NALM6 (cell line): ENCODE data around the gene PNMA3.

- PRO-cap: no peak
These were observed 42.8 kb upstream of the MTM1 start for GRCh38 chrX:150525501-150526091.

DNA sequence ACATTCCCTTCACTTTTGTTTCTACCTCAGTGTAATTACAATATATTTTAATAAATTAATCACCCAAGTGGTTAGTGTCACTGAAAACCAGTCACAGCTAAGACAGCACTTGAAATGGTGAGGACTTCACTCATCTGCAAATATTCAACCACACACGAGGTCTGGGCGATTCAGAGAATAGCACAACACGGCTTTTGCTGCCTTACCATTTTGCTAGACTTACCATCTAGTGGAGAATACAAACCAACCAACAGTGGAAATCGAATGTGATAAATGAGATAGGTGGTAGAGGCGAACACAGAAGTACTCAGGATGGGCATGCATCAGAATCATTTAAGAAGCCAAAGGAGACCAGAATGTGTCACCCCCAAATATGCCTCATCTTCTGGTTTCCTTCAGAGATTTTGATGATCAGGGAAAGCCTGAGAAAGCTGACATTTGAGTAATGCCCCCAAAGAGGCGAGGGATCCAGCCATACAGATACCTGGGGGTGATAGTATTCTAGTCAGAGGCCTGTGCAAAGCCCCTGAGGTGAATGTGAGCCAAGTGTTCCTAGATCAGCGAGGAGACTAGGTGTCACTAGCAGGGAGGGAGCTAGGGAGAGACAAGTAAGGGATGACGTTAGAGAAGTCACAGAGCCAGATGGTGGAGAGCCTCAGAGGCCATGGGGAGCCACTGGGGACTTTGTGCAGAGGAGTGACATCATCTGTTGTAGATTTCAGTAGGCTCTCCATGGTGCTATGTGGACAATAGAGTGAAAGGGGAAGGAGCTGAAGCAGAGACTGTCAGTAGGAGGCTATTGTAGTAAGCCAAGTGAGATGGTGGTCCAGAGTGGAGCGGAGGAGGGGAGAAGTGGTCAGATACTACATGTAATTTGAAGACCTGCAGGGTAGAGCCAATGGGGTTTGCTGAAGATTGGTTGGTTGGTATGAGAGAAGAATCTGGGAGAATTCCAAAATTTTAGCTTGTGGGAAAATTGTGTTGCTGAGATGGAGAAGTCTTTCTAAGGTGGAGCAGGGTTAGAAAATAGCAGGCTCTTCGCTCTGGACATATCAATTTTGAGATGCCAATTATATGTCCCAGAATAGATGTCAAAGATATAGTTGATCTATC, 1.8 kb downstream of the MTMR1 start:
- PRO-cap: bidirectional peak, plus-strand start at position 749 of the sequence, minus-strand start at position 571 of the sequence

GRCh38 chrX:150984206-150985263, 1.4 kb downstream of the HMGB3 start:
- PRO-cap: unidirectional peak, minus-strand start at chrX:150984259; bidirectional peak, plus-strand start at chrX:150984439, minus-strand start at chrX:150984259; unidirectional peak, minus-strand start at chrX:150984452

- PRO-cap: no peak
These were observed 2.3 kb downstream of the HMGB3 start for GRCh38 chrX:150985264-150986062.

DNA sequence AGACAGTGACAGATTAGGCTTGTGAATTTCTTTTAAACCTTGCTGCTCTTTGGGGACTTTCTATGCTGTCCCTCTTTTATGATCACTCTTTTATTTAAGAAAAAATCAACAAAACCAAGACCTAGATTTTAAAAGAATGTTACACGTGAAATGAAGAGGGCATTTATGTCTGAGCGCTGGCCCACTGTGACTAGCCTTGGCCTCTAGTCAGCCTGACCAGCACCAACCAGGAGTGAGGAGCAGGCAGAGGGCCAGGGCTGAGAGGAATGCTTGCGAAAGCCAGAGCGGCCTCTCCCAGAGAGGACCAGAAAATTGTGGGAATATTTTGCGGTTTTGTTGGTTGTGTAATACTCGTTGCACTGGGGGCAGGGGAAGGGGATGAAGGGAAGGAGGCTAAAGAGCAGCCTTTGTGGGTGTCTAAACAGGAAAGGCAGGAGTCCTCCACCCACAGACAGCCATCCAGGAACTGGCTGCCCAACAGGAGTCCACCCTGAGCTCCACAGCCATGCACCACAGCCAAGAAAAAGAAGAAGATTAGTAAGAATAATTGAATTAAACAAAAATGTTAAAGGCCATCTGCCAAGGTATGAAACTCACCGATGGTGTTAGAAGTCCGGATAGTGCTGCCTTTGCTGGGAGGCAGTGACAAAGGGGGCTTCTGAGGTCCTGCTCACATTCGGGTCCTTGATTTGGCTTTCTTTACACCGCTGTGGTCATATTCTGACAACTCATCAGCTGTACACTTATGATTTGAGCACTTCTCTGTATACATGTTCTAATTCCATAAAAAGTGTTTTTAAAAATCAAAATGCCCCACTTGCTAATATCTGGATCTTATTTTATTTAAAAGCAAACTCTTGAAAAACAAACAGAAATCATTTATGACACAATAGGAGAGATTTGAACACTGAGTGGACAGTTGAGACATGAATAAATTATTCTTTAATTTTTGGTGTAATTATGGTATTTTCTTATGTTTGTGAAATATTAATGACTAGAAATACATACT, 3.6 kb downstream of the GABRE start:
- PRO-cap: no peak

GRCh38 chrX:151976292-151976504, 1.7 kb upstream of the GABRE start:
- PRO-cap: no peak

DNA sequence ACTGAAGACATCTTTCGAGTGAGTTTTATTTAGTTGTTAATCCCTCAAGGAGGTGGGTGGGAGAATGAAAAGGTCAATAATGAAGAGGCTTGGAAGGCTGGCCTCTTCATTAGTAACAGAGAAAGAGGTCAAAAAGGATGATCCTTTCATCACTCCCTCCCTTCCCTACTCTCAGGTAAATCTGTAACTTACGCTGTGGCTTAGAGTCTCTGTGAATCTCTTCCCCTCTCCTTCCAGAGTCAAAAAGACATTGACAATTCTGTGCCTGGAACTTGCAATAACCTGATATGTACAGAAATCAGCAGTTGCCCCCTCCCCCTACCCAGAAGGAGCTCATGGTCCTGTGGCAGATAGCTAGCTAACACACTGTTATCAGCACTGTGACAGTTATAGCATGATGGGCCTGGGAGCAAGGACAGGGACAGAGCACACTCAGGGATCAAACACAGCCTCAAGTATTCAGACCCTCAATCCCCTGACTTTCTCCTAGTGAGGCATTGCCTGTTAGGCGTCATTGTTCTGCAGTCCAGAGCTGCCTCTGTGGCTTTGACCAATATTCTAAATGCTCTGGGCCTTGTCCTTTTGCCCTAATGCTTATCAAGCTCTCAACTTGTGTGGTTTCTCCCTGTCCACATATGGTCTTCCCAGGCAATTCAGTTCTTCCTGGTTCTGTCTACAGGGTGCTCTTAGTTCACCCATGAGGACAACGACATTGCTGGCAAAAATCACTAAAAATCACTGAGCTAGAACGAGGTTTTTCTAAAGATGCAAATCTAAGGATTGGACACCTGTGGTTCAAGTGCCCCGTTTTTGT, 18.7 kb upstream of the MAGEA10 start:
- PRO-cap: no peak

GRCh38 chrX:153055988-153056628, at the start of gene PNMA3:
PNMA3 (plus strand) TSS chrX:153056470.
- PRO-cap: no peak

- PRO-cap: no peak
These were observed 20.8 kb upstream of the PWWP4 start for GRCh38 chrX:153245193-153245518.

DNA sequence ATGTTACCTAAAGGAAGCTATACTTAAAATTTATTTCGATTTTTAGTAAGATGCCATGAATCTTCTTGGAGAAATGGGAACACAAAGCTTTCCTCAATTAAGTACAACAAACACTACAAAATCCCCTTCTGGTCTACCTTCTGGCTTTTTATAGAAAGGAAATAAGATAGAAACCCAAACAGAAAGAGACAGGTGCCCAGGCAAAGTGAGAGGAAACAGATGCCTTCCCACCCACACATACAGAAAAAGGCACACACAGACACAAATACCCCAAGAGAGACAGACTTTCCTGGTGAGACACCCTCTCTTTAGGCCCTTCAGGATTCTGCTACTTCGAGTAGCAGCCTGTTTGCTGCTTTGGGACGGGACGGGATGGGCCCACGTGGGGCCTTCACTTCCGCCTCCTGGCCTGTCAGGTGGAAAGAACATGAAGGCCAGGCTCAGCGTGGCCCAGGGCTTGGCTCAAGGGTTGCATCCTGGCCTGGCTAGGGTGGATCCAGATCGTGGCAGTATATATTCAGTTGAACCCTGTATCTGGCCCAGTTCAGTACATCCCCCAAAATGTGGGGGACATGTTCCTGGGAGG, 2.1 kb downstream of the ZNF275 start:
- PRO-cap: no peak

DNA sequence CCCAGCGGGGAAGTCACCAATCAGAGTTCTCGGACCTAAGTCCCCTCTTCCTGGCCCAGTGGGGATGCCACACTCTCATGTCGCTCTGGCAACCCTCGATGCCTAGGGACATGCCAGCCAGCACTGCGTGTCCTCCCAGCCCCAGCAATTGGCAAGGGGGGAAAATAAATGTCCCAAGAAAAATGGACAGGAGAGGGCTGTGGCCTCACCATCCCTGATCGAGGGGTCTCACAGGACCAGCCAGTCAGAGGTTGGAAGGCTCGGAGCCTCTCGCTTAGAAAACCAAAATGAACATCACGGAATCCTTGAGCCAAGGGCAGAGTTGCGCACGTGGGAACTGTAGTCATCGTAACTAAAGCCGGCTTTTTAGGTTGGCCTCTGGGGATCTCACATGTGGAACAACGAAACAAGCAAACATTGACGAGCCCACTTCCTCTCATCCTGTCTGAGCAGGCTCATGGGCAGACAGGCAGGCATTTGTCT, 8.9 kb upstream of the TREX2 start:
- PRO-cap: no peak

- PRO-cap: no peak
These were observed 16.0 kb downstream of the CCNQ start for GRCh38 chrX:153582946-153583267.

- PRO-cap: no peak
These were observed 11.6 kb upstream of the CCNQ start for GRCh38 chrX:153610322-153611092.

DNA sequence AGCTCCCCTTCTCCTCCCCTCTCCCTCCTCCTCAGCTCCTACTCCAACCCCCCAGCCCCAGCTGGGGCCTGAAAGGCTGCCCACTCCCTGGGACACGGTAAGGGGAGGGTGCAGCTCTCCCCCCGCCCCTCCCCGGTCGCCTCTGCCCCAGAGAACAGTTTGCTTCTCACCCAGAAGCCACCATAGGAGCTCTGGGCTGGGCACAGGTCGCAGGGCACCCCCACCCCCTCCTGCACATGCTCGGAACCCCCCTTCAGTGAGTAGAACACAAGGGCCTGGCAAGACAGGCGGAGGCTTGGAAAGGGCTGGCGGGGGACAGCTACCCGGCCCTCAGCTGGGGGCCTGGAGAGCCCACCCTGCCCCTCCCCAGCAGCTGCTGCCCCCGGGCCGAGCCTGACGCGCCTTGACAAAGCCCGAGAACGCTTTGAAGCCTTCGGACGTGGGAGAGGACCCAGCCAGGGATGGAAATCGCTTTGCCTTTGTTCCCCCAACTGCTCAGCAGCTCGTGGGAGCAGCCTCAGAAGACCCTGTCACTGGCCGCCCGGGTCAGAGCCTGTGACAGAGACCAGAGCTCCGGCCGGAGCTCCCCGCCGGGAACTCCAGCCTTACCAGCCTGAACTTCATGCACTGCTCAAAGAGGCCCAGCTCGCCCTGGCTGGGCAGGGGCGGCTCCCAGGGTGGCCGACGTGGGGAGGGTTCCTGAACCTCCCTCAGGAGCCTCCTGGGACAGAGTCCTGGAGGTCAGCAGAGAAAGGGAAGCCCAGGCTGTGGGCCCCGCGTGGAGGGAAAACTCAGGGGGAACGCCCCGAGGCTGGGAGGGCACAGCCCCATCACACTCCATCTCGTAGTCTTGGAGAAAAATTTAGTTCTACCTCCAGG, 2.7 kb upstream of the SLC6A8 start:
- PRO-cap: no peak

DNA sequence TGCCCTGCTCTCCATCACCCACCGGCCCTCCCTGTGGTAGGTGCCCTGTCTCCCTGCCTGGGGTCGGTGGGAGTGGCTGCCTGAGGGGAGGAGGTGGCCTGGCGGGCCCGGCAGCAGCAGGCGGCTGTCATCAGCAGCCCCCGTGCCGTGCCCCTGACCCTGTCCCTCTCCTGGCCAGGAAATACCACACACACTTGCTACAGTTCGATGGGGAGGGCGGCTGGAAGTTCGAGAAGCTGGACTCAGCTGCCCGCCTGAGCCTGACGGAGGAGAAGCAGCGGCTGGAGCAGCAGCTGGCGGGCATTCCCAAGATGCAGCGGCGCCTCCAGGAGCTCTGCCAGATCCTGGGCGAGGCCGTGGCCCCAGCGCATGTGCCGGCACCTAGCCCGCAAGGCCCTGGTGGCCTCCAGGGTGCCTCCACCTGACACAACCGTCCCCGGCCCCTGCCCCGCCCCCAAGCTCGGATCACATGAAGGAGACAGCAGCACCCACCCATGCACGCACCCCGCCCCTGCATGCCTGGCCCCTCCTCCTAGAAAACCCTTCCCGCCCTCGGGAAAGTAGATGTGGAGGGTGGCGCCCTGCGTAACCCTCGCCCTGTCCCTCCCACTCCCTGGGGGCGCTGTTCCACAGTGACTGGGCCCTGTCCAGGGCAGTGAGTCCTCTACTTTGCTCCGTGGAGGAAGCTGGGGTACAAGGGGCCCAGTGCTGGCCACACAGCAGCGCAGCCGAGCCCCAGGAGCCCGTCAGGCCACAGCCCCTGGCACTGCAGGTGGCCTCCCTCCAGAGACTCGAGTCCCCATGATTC, 18.9 kb downstream of the ABCD1 start:
- PRO-cap: no peak

DNA sequence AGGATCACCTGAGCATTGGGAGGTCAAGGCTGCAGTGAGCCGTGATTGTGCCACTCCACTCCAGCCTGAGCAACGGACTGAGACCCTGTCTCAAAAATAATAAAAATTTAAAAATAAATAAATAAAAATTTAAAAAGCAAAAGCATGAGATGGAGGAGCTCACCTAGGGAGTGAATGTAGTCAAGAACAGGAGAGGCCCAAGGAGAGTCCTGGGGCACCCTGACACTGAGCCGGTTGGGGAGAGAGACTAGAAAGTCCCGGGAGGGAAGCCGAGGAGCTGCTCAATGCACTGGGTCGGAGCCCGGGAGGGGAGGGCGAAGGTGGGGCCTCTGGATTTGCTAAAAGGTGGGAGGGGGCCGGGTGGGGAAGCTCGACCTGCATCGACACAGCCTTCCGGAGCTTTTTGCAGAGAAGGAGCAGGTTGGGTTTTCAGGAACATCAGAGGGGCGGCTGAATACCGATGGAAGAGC, 12.0 kb downstream of the PDZD4 start:
- PRO-cap: no peak

GRCh38 chrX:153828141-153828566, 2.2 kb downstream of the PDZD4 start:
- PRO-cap: no peak

DNA sequence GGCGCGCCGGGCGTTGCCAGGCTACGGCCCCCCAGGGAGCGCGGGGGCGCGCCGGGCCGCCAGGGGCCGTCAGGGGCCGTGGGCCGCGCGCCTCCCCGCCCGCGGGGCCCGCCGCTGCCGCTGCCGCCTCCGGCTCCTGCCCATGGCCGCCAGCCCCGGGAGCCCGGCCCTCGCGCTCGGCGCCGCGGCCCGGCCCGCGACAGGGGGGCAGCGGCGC, 124 bp upstream of the PDZD4 start:
- PRO-cap: no peak

DNA sequence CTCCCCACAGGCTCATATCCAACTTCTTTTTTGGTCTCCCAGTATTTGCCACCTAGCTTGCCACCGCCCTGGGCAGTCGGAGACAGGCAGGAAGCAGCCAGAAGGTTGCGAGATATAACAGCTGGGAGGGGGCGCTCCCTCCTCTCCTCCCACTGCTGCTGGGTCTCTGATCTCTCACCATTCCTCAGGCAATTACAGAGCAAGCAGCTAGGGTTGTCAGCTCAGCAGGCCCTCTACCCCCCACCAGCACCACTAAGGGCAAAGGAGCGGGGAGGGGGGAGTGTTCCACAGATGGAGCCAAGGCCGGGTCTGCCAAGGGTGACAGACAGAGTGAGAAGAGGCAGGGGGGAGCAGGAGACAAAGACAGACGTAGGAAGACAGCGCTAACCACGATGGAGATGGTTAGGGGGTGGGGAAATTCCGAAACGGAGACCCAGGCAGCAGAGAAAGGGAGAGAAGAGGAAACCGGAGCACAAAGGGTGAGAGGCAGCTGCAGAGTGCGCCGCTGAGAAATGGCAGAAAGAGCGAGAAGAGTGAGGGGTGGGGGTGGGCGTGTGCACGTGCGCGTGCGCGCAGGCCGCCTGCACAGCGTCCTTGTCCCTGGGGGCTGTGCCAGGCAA, 7.0 kb downstream of the L1CAM start:
- PRO-cap: no peak

DNA sequence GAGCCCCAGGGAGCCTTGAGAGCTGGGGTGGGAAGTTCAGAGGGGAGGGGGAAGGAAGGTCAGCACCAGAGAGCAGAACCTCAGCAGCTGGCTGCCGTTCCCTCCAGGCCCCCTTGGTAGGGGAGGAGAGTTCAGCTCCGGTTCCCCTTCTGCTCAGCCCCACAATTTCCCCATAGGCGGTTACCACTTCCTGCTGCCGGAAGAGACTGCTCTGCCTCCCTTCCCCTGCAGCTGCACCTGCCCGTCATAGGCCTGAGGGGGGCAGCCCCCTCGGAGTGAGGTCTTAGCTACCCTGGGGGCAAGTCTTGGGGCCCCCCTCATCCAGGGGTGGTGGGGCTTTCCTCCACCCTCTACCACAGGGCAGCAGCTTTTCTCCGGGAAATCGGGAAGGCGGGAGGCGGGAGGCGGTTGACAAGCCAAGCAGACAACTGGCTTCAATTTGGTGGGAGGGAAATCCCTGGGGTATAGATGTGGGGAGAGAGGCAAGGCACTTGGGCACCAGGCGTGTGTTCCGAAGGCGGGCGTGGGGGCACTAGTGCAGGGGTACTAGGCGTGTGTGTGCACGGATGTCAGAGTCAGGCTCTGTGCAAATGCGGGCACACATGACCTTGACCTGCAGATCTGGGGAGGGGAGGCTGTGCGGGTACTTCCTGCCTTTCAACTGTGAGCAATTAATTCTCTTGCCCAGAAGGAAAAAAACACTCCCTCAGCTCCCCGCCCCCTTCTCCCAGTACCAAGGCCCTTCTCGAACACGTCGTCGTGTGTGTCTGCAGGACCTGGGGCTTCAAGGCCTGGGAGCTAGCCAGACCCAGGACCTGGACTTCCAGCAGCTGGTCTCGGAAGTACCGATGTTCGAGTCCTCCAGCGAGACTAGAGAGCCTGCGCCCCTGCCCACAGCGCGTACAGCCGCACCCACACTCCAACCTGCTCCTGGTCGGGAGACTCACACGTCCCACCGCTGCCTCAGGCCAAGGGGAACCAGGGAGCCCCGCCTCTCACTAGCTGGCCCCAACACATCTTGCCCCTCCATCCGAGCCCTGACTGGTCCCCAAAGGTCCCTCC, 1.0 kb upstream of the ARHGAP4 start:
- PRO-cap: bidirectional peak, plus-strand start at position 320 of the sequence, minus-strand start at position 124 of the sequence; bidirectional peak, plus-strand start at position 535 of the sequence, minus-strand start at position 534 of the sequence